Mesothelial cell of epicardium (in vitro differentiated cells): ENCODE measurements around a stretch of chr12.

DNA sequence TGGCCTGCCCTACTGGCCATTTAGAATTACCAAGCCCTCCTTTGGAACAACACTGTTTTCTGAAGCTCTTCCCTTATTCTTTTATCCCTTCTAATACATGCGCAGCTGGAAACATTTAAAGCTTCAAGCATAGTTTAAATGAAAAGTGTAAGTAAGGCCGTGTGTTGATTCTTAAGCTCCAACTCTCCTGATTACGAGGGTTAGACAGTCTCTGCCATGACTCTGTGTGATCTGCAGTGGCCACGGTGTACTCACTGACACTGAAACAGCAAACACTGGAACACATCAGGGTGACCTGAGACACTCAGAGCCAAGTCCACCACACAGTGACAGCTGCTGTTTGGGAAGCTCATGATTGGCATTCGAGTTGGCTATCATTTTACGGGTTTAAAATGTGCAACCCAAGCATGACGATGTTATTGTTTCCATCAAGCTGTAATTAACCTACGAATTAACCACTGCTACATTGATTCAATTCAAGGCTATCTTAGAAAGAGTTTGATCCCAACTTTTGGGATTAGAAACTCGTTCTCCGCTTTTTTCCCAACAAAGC is 62.8 kb upstream of the TMCC3 start:
- PRO-cap = no peak

DNA sequence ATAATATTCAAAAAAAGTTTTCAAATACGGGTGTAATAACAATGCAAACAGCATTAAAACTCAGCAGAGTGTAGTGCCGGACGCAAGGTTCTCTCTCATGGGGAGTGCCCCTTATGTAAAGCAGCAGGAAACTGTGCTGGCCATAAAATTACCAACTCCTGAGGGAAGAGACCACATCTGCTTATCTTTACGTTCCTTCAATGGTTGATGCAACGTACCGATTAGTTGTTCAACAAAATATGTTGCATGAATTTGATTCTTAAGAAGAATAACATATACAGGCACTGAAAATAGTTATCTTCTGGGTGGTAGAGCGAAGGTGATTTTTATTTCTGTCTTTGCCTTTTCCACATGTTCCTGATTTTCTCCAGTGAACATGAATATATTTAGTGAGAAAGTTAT is 118.8 kb upstream of the TMCC3 start:
- PRO-cap = no peak

DNA sequence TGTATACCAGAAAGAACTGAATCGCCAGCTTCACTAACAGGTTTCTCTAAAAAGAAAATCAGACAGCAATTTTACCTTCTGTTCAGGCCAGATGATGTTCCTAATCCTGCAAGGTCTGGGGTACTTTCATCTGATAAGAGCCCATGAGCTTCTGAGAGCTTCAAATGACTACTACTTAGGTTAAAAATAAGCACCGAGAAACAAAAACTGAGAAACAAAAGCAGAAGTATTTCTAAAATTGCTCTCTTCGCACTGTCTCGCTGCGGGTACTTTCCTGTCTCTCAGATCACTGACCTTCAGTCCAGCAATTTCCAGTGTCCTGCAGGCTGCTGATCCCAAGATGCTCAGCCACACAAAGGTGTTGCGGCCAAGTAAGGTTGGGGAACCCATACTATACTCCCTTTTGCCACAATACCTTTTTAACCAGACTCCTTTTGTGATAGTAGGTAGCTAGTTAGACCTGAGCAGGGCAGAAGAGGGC is 167.7 kb upstream of the TMCC3 start:
- PRO-cap = no peak

GRCh38 chr12:95169371-95169798 is 47.9 kb downstream of the FGD6 start:
- PRO-cap = no peak

DNA sequence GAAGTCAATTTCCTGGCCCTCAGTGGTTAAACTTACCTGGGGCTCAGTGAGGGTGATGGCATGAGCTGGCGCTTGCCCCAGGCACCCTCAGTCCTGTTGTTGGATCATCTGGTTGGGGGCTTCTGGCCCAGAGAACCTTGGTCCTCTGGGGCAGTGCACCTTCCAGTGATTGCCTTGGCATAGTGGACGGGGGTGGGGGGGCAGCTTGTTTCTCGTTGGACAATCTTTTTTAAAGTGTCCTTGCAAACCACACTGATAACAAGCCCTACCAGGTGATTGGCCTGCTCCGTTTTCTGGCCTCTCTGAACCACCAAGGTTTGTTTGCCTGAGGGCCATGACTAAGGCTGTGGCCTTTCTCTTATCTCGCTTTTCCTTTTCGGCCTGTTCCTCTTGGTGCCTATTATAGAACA is 19.2 kb upstream of the METAP2 start:
- PRO-cap = no peak

GRCh38 chr12:95736684-95737173 is 53.8 kb downstream of the NTN4 start:
- PRO-cap = no peak

- PRO-cap = no peak
Observed at GRCh38 chr12:95772032-95772573, 18.5 kb downstream of the NTN4 start.

DNA sequence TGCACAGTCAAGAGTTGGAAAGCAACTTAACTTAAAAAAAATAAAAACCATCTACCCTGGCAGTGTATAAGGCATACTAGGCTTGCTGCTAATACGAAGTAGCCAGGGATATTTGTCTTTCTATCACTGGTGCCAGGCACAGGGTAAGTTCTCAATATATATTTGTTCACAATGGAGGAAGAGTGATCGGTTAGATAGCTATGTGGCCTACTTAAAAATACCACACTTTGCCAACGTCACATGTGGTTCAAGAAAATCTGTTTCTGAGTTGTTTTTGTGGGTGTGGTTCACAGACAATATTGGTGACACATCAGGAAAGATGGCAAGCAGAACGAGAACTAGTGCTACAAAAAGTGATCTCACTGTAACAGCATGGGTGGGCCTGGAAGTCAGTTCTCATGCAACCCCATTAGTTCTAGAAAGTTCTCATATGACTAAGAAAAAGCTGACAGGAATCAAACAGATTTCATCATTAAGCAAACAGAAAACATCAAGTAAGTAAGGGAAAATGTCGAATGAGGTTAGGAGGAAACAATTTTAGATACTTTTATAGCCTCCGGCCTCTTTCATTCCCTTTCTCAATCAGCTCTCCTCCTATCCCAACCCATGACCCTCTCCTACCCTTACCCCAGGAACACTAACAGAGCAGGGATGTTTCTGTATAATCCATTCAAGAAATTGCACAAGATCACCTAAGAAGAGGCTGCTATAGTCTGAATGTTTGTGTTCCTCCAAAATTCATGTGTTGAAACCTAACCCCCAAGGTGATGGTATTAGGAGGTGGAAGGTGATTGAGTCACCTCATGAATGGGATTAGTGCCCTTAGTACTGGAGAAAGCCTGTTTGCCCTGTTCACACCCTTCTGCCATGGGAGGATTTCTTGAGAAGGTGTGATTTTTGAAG is 15.4 kb upstream of the NTN4 start:
- PRO-cap = no peak

DNA sequence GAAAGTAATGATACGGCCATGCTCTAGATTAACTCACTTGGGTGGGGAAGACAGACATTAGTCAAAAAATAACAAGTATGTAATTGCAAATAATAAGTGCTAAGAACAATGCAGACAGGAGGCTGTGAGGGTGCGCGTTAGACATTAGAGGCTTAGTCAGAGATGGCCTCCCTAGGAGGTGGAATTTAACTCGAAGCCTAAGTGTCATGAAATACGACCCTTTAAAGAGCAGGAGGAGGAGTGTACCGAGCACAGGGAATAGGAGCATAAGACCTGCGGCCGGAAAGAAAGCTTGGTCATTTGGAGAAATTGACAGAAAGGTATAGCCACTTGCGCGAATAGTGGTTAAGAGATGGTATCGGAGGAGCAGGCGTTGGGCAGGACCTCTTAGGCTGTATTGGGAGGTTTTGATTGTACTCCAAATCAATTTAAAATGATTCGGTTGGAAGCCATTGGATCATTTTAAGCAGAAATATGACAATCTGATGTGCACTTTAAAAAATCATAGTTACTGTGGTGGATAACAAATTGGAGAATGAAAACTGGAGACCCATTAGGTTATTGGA is 737 bp downstream of the SNRPF start:
- PRO-cap = no peak

- PRO-cap = no peak
Observed at GRCh38 chr12:95865781-95866340, 7.1 kb downstream of the SNRPF start.

GRCh38 chr12:96047398-96048377 is 12.3 kb upstream of the LTA4H start:
- PRO-cap = no peak

DNA sequence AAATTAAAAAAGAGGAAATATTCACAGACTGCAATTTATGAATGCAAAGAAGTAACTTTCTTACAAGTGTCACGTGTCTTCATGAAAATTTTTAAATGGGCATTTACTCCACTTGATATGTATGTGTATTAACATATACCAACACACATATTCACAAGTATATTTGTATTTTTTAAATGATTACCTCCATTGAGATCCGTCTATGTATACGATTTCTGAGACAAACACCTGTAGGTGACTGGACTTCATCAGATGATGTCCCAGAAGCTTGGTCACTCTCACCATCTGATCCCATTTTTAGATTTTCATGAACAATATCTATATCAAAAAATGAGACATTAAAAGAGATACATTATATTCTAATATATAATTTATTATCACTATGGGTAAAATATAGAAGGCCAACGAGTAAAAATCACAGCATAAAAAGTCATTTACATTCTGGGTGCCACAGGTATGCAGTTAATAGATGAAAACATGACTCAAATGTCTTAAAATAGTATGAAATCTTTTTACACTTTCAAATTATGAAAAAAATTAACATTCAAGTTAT is 87.0 kb downstream of the CDK17 start:
- PRO-cap = no peak

DNA sequence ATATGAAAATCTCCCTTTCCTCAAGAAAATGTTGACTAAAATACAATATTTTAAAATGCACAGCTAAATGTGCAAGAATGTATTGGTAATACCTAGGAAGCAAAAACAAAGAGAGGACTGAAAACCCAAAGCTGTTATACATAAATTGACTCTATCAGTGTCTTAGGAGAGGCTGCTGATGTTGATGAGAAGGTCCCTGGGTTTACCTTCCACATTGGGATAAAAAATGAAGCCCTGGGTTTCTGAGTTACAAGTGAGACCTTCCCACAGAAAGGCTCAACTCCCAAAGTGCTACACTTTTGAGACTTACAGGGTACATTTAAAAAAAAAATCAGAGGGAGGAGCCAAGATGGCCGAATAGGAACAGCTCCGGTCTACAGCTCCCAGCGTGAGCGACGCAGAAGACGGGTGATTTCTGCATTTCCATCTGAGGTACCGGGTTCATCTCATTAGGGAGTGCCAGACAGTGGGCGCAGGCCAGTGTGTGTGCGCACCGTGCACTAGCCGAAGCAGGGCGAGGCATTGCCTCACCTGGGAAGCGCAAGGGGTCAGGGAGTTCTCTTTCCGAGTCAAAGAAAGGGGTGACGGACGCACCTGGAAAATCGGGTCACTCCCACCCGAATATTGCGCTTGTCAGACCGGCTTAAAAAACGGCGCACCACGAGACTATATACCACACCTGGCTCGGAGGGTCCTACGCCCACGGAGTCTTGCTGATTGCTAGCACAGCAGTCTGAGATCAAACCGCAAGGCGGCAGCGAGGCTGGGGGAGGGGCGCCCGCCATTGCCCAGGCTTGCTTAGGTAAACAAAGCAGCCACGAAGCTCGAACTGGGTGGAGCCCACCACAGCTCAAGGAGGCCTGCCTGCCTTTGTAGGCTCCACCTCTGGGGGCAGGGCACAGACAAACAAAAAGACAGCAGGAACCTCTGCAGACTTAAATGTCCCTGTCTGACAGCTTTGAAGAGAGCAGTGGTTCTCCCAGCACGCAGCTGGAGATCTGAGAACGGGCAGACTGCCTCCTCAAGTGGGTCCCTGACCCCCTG is 84.3 kb downstream of the CDK17 start:
- PRO-cap = no peak

DNA sequence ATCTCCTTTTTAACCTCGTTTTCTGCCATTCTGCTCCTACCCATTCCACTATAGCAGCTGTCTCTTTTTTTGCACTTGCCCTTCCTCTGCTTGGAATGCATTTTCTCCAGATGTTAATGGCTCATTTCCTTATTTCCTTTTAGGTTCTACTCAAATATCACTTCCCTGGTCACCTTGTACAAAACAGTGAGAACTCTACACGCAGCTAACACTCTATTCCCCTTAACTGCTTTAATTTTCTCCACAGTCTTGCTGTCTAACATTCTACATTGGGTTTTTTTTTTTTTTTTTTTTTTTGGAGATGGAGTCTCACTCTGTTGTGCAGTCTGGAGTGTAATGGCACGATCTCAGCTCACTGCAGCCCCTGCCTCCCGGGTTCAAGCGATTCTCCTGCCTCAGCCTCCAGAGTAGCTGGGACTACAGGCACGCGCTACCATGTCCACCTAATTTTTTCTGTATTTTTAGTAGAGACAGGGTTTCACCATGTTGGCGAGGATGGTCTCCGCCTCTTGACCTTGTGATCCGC is 45.1 kb downstream of the CDK17 start:
- PRO-cap = no peak

DNA sequence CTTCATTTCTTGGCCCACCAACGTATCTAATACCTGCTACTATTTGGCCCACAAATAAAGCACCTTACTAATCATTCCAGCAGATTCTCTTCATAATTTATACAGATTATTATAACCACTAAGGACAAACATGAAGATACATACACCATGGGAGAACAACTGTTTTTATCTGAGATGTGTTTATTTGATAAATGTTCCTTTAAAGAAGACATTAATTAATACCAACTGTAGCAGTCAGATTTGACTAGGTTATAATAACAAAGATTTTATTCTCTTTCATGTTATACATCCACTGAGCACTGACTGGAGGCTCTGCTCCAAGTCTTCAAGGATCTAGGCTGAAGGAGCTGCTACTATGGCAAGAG is 41.2 kb downstream of the CDK17 start:
- PRO-cap = no peak

DNA sequence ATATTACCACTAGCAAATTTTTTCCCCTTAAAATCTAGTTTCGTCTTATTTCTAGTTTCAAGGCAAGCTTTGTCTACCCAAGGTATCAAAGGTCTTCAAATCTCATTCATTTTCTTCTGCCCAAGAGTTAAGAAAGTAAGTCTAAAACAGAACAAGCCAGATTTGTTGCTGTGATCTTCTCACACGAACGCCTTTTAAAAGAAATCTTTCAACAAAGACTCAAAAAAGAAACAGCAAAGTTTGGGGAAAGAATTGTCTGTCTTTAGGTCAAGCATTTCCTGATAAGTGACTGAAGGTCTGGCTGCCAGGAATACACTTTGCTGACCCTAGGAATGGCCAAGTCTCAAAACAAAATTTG is 1.8 kb downstream of the CDK17 start:
- PRO-cap = no peak

DNA sequence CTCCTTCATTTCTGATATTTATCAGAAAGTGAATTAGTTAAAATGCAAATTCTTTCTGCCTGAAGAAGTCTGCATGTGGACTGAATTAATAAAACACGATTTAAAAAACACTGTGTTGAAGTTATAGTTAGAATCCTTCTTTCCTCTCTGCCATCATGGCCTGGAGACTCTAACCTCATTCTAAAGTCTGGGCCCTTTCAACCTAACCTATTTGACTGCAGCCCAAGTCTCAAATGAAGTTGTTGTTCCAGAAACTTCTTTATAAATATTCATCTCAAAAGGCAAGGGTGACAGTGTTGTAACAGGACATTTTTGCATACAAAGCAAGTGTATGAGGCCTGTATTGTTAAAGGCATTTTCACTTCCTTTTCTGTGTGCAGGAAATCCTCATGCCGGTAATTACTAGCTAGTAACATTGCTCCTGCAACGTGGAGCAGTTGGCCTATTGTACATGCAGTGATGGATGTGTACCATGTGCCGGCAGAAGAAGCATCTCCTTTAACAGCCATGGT is 399.0 kb downstream of the NEDD1 start:
- PRO-cap = no peak

DNA sequence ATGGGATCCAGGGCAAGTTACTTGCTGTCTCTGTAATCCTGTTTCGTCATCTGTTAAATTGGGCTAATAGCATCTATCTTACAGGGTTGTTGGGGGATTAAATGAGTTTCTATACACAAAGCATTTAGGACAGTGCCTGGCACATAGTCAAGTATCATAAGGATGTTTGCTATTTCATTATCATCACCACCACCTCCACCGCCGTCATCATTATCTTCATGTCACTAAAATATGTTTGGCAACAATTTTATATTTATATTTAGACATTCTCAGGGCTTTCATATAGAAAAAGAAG is 583.3 kb downstream of the NEDD1 start:
- PRO-cap = no peak

- PRO-cap = no peak
Observed at GRCh38 chr12:97724157-97724557, 791.2 kb upstream of the TMPO start.

DNA sequence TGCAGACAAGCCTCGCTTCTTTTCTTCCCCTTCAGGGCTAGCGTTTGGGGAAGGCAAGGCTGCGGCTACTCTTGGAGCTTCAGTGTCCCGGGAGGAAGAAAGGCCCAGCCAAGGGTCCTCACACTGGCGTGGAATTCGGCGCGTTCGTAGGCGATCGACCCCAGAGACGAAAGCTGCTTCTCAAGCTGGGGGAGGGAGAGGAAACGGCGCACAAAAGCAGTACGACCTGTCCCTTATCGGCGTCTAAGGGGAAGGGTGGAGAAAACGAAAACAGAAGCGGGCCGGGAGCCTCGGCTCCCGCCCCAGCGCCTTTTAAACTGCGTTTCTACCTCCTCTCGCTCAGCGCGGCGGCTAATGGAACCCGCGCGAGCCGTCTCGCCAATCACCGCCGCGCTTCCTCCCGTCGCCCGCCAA is 235 bp upstream of the TMPO start:
- PRO-cap = bidirectional peak, plus-strand start outside the sequence, minus-strand start at position 327 of the sequence